B cell (primary cell): ENCODE measurements around a stretch of chr20.

DNA sequence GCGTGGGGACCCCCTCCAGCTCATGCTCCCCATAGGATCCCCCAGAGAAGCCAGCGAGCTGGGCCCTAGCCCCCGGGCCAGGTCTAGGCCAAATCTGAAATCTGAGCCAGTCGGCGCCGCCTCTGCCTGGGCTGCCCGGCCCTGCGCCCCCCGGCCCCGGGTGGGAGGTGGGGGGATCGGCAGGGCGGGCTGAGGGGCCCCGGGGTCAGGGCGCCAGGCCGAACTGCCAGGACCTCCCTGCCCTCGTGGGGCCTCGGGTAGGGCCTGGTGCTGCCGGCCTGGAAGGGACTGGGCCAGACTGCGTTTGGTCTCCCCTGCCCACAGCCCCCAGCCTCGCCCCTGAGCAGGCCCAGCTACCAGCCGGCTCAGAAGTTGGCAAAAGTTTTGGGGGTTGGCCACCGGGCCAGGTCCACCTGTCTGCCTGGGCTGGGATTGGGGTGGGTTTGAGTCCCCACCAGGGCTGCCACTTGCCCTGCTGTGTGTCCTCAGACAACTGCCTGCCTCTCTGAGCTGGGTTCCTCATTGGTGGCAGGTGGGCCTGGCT, 640 bp downstream of the SRC start:
- PRO-cap, result no peak
- CAGE, long polyA plus RNA, result no peak

- PRO-cap, result no peak
- CAGE, long polyA plus RNA, result no peak
These were observed 26.4 kb downstream of the SRC start for GRCh38 chr20:37372207-37372794.

DNA sequence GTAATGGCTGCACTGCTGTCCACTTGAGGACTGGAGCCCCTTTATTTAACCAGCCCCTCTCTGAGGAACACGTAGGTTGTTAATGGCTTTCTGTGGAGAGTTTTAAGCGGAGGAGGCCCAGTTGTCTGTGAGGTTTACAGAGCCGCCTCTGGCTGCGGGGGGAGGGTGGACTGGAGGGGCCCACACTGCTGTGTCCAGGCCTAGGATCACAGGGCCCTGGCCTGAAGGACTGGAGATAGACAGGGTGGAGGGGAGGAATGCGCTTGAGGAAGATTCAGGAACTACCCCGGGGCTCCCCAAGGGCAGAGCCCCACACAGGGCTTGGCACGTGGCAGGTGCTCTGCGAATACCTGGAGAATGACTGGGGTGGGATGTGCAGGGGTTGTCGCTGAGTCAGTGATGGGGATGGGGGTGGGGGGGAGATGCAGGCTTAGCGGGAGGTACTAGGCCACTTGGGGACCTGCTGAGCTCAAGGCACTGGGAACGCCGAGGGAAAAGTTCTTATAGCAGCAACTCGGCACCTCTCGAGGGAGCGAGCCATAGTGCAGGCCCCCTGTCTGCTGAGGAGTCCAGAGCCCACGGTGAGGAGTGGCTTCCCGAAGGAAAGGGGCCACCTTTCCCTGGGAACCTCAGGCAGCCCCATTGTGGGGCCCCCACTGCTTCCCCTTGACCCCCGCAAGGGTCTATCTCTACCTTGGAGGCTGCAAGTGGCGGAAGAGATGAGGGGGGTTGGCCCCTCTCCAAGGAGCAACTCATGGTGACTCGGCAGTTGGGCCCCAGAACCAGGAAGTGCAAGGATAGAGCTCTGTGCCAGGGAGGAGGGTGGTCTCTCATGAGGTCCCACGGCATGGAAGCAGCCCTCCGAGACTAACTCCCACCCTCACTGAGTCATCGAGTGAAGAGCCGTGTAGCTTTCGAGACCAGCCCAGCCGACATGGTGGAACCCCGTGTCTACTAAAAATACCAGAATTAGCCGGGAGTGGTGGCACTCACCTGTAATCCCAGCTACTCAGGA, 33.0 kb downstream of the SRC start:
- PRO-cap, result no peak
- CAGE, long polyA plus RNA, result no peak

DNA sequence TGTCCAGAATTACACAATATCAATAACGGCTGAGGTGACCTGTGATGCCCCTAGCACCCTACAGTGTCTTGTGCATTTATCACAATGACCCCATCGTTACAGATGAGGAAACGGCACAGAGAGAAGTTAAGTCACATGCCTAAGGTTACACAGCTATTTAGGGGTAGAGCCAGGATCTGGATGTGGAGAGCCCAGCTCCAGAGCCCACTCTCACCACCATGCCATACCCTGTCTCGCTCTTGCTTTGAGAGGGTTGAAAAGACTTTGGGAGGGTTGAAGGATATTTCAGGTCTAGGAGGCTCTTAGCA, 36.2 kb downstream of the SRC start:
- PRO-cap, result no peak
- CAGE, long polyA plus RNA, result no peak

GRCh38 chr20:37504133-37505451, 16.5 kb upstream of the NNAT start:
- PRO-cap, result no peak
- CAGE, long polyA plus RNA, result no peak

- PRO-cap, result no peak
- CAGE, long polyA plus RNA, result no peak
These were observed 6.6 kb upstream of the NNAT start for GRCh38 chr20:37514339-37515054.

- PRO-cap, result no peak
- CAGE, long polyA plus RNA, result no peak
These were observed 79.4 kb upstream of the VSTM2L start for GRCh38 chr20:37823340-37824128.

- PRO-cap, result no peak
- CAGE, long polyA plus RNA, result no peak
These were observed 40.5 kb downstream of the TTI1 start for GRCh38 chr20:37992712-37993175.

DNA sequence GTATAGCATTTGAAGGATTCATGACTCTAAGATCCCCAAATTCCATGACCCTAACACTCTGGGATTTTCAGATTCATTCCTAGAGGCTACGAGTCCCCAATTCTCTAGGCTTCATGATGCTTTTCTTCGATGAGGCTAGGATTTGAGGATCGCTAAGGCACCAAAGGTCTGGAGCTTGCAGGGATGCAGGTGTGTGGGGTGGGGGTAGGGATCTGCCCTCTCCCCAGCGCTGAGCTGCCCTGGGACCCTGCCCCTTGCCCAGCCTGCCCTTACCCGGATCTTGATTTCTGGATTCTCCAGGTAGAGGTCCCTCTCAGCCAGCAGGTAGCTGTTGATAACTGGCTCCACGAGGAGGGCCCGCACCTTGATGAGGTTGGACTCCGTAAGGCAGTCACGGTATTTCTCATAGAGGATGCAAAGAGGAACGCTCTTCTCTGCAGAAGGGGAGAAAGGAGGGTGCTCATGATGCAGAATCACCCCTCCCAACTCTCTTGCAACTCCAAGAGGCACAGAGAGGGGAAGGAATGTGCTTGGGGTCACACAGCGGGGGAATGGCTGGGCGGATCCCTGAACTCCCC, 32.9 kb downstream of the TGM2 start:
- PRO-cap, result no peak
- CAGE, long polyA plus RNA, result no peak

GRCh38 chr20:38162619-38163363, 2.3 kb downstream of the TGM2 start:
- PRO-cap, result no peak
- CAGE, long polyA plus RNA, result no peak

DNA sequence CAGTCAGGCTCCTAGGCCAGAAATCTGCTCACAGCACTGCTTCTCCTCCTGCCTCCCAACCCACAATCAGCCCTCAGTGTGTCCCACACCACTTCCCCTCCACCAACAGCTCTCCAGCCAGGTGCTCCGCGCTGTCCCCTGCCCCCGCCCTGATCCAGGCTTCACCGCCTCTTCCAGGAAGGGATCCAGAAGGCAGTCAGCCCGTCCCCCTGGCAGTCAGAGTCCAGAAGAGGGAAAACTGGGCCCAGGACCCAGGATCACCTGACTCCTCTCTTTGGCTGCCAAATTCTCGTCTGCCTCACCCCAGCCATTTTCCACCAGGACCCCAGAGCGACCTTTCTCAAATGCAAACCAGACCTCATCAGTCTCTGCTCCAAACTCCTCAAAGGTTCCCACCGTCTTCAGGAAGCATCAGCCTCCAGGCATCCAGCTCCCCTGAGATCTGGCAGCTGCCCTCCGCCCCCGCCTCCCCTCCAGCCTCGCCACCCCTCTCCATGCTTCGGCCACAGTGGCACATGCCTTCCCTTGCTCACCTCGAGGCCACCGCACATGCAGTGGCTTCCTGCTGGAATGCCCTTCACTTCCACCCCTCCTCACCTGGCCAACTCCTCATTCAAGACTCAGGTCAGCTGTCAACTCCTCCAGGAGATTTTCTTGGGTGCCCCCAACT, 13.6 kb downstream of the KIAA1755 start:
- PRO-cap, result no peak
- CAGE, long polyA plus RNA, result no peak

- PRO-cap, result no peak
- CAGE, long polyA plus RNA, result no peak
These were observed 11.3 kb downstream of the LBP start for GRCh38 chr20:38357579-38358005.

DNA sequence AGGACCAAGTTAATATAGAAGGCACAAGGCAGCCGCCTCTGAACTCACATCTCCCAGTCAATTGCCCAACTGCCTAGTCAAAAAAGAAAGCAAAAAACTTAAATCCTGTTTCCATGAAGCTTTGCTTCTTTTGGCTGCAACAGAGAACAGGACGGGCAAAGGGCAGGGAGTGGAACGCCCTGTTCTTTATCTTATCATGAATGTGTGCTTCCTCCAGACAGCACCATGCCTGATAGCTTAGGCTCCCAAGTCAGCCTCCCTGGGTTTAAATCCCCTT, 27.1 kb downstream of the LBP start:
- PRO-cap, result no peak
- CAGE, long polyA plus RNA, result no peak

DNA sequence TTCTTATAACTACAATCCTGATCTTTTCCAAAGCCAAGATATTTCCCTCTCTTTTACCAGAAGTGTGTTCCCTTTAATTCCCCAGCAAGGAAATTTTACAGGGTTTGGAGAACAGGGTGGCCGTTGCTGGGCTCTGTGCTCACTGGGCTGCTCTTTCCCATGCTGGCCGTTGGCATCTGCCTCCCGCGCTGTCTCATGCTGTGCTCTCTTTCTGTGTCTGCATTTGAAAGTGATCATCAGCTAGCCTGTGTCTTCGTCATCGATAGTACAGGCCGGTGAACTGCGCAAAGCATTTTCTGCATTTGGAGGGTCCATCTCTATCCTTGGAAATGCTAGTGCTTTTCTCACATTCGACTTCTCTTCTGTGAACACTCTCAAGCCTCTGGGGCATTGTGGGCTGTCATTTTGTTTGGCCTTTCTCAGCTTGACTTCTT, 30.8 kb upstream of the RALGAPB start:
- PRO-cap, result no peak
- CAGE, long polyA plus RNA, result no peak

GRCh38 chr20:38450335-38450926, 22.2 kb upstream of the RALGAPB start:
- PRO-cap, result no peak
- CAGE, long polyA plus RNA, result no peak

DNA sequence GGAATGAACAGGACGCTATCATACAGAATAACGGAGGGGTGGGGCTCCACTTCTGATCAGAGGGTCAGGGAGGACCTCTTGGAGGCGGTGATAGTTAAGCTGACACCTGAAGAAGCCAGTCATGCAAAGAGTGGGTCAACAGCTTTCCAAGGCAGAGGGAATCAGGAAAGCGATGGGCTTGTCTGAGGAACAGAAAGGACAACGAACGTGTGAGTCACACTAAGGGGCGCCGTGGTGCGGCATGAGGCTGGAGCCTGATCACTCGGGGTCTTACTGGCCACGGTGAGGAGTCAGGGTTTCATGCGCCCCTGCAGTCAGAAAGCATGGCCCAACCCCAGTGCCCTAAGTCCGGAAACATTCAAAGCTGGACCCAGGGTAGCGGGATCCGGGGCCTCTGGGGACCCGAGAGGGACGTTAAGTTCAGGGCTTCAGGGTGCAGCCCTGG, 50.6 kb upstream of the SLC32A1 start:
- PRO-cap, result no peak
- CAGE, long polyA plus RNA, result no peak

DNA sequence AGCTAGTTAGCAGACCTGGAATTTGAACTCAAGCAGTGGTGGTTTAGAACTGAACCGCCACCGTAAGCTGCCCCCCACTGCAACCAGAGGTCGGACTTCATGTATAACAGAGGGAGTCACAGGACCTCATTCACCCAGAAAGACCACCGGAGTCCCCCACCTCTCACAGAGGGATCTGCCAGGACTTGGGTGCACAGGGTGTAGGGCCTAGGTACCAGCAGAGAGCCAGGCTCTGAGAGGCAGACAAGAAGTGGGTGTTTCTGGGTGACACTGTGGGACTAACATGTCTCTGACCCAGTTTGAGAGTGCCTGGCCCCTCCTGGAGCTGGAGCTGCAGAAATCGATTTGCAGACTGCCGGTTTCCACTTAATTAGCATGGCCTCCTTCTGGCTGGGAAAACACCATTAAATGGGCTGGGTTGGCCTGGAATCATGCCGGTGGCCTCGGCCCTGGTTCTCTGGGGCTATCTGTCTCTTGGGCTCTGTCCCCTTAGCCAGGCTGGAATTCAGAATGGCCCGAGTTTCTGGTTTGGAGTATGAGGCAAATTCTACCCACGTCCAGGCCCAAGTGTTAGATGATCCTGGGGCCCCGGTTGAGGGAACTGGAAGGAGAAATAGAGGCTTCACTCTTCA, 59.2 kb downstream of the PPP1R16B start:
- PRO-cap, result no peak
- CAGE, long polyA plus RNA, result no peak

DNA sequence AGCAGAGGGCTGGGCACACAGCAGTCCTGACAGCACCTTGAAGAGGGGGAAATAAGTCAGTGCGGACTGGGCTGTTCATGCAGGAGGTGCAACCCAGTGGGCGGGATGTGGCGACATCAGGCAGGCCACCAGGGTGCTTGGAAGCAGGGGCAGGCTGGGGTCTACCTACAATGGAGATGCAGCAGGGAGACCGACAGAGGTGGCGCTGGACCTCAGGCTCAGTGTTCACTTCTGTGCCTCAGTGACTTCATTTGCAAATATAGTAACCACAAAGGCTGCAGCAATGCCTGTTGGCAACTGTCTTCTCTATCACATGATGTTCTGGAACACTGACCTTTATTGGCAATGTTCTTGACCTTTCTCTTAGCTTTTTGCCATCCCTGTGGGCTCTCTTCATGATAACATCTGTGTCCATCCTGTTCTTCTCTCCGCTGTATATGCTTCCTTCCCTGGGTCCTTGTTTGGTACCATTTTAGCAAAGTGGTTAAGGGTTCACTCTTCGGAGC, 44.7 kb upstream of the FAM83D start:
- PRO-cap, result no peak
- CAGE, long polyA plus RNA, result no peak

GRCh38 chr20:38917849-38918547, 8.2 kb upstream of the FAM83D start:
- PRO-cap, result no peak
- CAGE, long polyA plus RNA, result no peak

DNA sequence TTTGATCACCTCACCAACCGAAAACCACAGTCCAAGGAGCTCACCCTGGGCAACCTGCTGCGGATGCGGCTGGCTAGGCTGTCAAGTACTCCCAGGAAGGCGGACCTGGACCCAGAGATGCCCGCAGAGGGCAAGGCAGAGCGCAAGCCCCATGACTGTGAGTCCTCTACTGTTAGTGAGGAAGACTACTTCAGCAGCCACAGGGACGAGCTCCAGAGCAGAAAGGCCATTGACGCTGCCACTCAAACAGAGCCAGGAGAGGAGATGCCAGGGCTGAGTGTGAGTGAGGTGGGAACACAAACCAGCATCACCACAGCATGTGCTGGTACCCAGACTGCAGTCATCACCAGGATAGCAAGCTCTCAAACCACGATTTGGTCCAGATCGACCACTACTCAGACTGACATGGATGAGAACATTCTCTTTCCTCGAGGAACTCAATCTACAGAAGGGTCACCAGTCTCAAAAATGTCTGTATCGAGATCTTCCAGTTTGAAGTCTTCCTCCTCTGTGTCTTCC, 10.4 kb upstream of the DHX35 start:
- PRO-cap, result no peak
- CAGE, long polyA plus RNA, result no peak